ENCODE measurements around a stretch of chr6.

DNA sequence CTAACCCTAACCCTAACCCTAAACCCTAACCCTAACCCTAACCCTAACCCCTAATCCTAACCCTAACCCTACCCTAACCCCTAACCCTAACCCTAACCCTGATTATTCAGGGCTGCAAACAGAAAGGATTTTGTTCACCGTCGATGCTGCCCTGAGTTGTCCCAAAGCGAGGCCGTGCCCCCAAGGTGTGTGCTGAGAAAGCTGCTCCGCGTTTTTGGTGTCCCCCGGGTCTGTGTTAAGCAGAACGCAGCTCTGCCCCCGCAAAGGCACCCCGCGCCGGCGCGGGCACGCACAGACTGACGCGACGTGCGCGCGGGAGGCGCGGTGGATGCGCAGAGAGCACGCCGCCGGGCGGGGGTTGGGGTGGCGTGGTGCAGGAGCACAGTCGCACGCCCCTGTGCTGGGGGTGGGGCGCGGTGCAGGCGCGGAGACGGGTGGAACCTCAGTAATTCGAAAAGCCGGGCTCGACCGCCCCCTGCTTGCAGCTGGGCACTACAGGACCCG, 144.3 kb upstream of the DUSP22 start:
- RRBS: 99% methylated on average over 9 of the region's 41 CpGs

- RRBS: no CpG with 5 or more reads among the region's 4 CpGs
Measured at GRCh38 chr6:320624-320974, 28.3 kb downstream of the DUSP22 start.

DNA sequence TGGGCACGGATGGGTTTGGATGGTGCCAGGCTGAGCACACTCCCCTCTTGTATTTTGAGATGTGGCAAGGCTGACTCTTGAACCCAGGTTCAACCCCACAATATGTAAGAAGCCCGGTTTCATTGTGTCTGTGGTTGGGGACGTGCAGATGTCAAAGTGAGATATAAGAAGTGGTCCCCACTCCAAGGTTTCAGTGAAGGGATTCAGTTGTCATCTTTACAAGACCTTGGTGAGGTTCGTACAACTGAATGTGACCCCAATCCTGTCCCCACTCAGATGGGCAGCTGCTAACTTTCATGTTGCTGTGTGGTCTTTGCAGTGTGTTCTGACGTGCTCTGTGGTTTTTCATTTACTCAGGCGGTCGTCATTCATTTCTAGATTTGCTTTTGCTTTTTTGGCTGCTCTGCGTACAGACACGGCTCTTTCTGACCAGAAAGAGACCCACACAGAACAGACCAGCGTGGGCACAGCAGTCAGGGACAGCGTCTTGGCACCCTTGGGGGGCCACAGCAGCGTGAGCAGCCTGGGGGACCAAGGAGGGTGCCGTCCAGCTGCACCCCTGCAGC, 49.6 kb upstream of the IRF4 start:
- RRBS: no CpG with 5 or more reads among the region's 13 CpGs

DNA sequence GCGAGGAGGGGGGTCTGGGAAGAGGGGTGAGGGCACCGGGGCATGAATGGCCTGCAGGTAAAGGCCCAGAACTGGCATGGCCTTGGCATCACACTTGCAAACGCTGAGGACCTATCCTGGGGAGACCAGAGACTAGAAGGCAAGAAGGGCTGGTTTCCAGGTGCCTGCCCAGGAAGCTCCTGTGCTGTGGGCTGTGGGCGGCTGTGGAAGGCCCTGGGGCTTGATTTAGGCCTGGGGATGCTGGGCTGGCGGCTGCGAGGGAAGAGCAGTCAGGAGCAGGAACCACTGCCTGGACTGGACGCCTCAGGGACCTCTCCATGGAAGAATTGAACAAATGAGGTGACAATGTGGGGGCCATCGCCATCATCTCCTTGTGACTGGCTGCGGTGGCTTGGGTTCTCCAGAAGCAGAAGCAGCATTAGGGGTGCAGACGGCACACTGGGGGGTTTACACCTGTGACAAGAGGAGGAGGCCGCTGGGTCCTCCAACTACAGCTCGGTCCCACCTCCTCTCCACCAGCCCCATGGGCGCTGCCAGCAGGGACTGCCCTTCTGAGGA, 32.1 kb upstream of the IRF4 start:
- RRBS: 47% methylated on average over 1 of the region's 13 CpGs

GRCh38 chr6:392456-393527, 1.2 kb downstream of the IRF4 start:
- RRBS: 3% methylated on average over 35 of the region's 126 CpGs

GRCh38 chr6:671869-672475, 15.1 kb upstream of the HUS1B start:
- RRBS: no CpG with 5 or more reads among the region's 1 CpG

- RRBS: no CpG with 5 or more reads among the region's 3 CpGs
Measured at GRCh38 chr6:681481-682205, 11.3 kb downstream of the EXOC2 start.

DNA sequence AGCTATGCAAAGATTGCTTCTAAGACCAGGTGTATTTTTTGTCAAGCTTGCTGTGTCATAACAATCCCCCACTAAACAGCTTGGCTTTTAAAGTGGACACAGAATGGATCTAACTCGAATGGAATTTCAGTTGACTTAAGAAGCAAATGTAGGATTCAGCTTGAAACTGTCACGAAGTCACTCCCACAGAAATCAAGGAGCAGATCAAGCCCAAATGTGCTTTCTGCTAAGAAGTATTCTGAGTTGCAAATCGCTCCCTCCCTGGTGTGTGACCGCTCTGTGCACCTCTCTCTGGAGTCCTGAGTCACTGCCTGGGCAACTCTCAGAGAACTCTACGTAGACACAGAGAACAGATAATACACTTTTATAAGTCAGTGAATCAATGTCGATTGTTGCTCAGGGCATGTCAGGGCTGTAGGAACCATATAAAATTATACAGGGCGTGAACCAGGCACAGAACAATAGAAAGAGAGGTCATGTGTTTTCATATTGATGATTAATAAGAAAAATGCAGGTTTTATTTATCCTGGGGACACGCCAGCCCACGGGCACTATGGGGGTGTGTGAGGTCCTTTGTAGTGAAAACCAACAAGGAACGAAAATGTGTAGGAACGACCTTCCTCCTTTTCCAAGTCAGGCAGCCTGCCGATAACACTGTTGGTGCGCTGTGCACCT, 248.2 kb upstream of the FOXQ1 start:
- RRBS: no CpG with 5 or more reads among the region's 13 CpGs

- RRBS: 5% methylated on average over 51 of the region's 97 CpGs
Measured at GRCh38 chr6:1383432-1384437, 5.6 kb upstream of the FOXF2 start.

- RRBS: no CpG with 5 or more reads among the region's 44 CpGs
Measured at GRCh38 chr6:1390825-1391377, 1.5 kb downstream of the FOXF2 start.

DNA sequence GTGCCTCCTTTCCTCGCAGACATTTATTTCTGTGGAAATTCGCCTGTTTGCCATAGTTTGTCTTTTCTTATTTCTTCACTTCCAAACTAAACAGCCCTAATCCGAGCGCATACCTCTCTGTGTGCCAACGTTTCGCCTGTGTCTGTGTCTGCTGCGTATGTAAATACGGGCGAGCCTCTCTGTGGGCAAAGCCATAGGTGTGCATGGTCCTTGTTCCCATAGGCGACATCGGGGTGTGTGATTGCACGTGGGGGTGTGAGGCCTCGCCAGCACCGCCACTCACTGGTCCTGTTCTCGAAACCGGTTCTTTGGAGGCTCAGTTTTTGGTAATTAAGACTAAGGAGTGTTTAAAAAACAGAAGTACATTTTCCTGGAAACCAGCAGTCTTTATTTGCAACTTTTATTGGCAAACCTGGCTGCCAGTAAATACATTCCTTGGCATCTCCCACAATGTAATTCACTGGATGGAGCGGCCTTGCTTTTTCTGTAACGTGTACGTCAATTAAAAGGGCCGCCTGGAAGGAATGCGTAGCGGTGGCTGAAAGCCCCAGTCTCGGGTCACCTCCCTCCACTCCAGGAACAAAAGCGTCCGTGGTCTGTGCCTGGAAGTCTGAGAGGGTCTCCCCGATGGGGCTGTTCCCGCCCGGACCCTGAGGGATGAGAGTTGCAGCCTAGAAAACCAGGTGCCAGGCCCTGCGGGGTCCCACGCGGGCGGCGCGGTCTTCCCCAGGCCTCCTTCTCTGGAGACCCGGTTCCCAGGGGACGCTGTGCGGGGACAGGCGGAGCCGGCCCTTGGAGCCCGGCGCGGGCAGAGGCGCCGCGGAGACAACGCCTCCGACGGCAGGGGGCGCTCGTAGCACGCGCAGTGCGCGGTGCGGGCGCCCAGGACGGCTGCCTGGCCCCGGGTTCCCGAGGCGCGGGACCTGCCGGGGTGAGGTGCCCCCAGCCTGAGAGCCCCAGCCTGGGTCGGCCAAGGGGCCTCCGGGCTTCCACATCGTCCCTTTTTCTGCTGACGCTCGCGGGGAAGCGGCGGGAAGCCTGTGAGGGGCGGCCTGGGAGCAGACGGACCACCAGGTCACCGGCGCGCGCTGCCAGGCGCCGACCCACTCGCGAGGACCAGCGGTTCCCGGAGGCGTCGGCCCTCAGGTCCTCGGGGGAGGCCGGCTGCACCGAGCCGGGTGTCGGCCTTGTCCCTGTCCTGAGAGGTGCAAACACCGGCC, 5.6 kb upstream of the FOXC1 start:
- RRBS: 1% methylated on average over 17 of the region's 90 CpGs

- RRBS: no CpG with 5 or more reads among the region's 5 CpGs
Measured at GRCh38 chr6:1869003-1869348, 259.3 kb downstream of the FOXC1 start.

GRCh38 chr6:1869361-1870577, 260.1 kb downstream of the FOXC1 start:
- RRBS: no CpG with 5 or more reads among the region's 16 CpGs

DNA sequence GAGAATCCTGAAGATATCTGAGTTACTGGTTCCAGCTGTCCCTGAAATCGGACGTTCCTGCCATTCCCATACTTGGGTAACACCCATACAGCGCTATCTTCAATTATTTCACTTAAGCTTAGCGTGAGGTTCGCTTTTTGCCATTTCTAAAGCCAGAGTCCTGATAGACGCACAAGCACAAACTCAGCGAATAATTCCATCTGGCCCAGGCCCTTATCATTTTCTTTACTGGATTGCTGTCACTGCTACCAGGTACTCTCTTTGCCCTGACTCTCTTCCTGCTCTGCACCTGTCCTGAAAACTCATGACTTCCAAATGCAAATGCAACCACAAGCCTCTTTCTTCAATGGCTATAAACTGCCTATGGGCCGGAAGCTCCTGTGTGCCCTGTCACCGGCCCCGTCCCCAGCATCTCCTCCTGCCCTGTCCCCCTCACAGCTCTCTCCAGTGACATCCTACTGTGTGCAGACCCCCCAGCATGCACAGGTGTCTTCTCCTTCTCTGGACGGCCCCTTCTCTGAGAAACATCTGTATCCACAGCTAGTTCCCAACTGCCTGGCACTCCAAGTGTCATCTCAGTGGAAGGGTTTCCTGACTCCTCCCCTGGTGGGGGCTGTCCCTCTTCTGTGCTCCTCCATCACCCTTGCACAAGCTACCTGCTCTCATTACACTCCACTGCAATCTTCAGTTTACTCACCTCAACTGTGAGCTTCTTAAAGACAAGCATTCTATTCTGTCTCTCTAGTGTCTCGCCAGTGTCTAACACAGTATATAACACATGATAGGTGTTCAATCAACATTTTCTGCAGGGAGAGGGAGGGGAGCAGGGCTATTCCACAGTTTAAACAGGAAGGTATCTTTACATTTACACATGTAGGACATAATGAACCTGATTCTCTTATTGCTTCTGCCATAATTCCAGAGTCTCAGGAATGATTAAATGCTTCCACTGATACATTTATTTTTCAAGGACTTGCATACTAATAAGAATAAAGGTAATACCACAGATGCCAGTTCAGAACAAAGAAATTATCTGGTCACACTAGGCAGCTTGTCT, 302.4 kb downstream of the GMDS start:
- RRBS: no CpG with 5 or more reads among the region's 12 CpGs

DNA sequence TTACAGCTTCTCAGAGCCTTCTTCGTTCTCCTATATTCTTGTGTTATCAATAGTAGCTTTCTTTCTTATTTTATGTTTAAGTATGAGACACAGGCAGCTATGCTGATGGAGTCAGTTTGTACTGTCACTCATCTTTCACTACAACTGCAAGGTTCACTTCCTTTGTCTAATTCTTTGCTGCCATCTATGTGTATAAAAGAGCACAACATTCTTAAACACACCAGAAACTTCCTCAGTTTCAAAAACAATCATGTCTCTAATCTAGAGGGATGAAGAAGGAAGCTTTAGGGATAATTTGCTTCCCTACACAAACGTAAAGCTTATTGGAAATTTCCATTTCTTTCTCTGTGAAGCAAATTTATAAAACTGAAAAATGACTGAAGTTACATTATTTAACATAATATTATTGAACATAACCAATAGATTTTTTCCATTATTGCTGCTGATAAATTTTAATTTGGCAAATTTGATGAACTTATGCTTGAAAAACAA, 141.1 kb downstream of the GMDS start:
- RRBS: no CpG with 5 or more reads among the region's 2 CpGs

DNA sequence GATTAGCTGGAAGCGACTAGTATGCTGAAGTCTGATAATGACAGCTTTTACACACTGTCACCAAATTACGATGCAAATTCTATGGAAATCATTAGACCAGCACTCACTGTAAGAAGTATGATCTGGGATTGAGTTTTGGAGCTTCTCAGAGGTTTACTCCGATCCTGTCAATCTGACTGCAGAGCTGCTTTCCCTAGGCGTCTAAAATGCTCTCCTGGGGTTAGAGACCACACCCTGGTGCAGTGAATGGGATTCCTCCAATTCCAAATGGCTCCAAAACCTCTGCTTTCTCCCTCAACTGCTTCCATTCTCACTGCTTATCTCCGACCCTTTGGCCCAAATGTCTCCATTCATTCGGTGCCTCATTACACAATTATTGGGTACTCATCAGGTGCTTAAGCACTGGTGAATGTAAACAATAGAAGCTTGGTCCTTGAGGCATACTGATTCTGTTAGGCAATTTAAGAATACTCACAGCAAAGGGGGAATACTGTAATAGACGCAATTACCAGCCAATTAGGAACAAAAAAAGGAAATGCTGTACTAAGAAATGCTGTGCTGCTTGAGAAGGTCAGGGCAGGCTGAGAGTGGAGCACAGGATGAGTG, 23.2 kb downstream of the GMDS start:
- RRBS: no CpG with 5 or more reads among the region's 7 CpGs

DNA sequence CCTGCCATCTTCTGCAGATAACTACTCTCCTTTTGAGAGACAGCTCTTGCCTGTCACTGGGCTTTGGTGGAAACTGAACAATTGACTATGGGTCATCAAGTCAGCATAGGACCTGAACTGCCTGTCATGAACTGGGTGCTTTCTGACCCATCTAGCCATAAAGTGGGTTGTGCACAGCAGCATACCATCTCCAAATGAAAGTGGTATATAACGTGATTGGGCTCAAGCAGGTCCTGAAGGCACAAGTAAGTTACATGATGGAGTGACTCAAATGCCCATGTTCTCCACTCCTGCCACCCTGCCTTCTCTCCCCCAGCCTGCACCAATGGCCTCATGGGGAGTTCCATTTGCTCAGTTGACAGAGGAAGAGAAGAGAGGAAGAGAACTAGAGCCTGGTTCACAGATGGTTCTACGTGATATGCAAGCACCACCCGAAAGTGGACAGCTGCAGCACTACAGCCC, 59.3 kb upstream of the GMDS start:
- RRBS: no CpG with 5 or more reads among the region's 3 CpGs

DNA sequence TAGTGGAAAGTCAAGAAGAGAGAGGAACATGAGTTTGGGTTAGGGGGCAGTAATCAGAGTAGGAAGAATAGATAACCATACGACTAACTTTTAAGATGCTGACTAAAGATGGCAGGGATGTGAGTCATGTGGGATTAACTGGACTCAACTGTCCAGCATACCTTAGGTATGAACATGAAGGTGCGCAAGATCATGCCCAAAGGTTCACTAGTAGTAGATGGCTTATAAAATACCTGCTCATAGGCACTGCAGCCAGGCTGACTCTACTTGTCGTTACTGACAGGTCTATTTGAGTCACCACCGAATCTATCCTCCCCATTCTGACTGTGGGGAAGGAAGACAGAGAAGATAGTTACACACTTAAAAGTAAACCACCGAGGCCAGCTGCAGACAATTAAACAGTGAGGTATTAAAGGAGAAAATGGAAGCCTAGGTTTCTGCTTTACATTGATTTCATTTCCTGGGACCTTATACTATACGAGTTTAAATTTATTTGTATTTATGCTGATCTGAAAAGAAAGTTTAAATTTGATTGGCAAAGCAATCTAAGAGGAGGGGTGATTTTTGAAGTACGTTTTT, 4.2 kb upstream of the WRNIP1 start:
- RRBS: no CpG with 5 or more reads among the region's 7 CpGs

GRCh38 chr6:2809508-2810305, 32.0 kb downstream of the SERPINB1 start:
- RRBS: no CpG with 5 or more reads among the region's 12 CpGs

GRCh38 chr6:2831462-2832216, 10.0 kb downstream of the SERPINB1 start:
- RRBS: no CpG with 5 or more reads among the region's 5 CpGs

Data from skeletal muscle cell (primary cell).